ENCODE results near the gene EPC2.

GRCh38 chr2:144379937-144380479, 47.7 kb upstream of the GTDC1 start:
- RRBS, result no CpG with 5 or more reads among the region's 12 CpGs

GRCh38 chr2:144389096-144390209, 57.1 kb upstream of the GTDC1 start:
- RRBS, result no CpG with 5 or more reads among the region's 46 CpGs

DNA sequence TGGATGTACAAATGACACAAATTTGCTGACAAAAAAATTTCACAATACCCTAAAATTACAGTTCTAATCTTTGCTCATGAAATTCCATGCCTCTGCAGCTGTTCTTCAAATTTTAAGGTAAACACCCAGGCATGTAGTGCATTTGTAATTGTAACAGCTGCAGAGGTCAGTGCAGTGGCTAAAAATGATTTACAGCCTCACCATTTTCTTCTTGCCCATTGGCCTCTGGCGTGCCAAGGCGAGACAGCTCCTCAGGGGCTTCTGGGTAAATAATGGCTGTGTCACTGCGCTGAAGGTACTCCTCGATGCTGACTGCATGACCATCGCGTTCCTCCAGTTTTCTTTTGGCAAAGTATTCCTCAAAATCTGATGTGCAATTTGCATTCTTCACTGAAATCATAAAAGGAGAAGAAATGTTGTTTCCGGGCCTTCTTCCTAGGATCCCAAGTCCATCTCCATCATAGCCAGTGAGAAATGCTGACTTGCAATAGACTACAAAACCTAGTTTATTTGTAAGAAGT, 72.4 kb upstream of the GTDC1 start:
- RRBS, result no CpG with 5 or more reads among the region's 7 CpGs

- RRBS, result no CpG with 5 or more reads among the region's 1 CpG
Observed at GRCh38 chr2:144444702-144445214, 75.2 kb downstream of the ZEB2 start.

GRCh38 chr2:144445215-144446375, 74.3 kb downstream of the ZEB2 start:
- RRBS, result no CpG with 5 or more reads among the region's 8 CpGs

GRCh38 chr2:144464866-144465719, 54.8 kb downstream of the ZEB2 start:
- RRBS, result no CpG with 5 or more reads among the region's 6 CpGs

- RRBS, result no CpG with 5 or more reads among the region's 6 CpGs
Observed at GRCh38 chr2:144468147-144469102, 51.5 kb downstream of the ZEB2 start.

GRCh38 chr2:144484012-144484470, 35.9 kb downstream of the ZEB2 start:
- RRBS, result no CpG with 5 or more reads among the region's 2 CpGs

DNA sequence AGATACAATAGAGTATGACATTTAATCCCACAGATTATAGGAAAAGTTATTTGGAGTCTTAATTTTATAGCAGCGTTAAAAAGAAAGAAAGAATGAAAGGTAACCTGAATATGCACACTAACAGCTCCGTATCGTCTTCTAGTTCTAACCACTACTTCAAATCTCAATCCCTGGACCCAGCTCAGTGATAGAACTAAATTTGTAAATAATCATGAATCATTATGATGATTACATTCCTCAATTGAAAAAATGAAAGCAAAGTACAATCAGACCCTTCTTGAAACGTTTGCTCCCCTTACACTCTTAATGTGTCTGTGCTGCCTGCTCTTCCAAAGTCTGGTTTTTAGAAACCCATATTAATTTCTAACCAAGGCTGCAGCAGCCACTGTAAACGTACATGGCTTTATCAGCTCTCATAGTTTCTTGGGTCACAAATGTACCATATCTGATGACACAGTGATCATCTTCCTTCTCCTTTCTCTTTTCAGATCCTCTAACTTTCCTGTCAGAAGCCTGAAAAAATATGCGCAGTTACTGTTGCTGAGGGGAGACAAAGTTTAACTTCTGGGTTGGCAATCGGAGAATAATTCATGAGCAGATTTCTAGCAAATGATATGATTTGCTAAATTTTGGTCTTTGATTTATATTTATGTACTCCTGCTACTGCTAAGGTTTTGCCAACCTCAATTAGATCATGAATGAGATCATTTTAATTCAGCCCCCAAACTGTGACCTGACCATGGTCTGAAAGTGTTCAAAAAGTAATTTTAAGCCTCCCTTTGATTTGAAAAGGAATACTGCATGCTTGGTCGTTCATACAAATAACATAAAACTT, 12.4 kb downstream of the ZEB2 start:
- RRBS, result no CpG with 5 or more reads among the region's 8 CpGs

GRCh38 chr2:144509577-144510167, 10.2 kb downstream of the ZEB2 start:
- RRBS, result no CpG with 5 or more reads among the region's 6 CpGs

GRCh38 chr2:144520834-144521390, 993 bp upstream of the ZEB2 start:
- RRBS, result no CpG with 5 or more reads among the region's 8 CpGs

DNA sequence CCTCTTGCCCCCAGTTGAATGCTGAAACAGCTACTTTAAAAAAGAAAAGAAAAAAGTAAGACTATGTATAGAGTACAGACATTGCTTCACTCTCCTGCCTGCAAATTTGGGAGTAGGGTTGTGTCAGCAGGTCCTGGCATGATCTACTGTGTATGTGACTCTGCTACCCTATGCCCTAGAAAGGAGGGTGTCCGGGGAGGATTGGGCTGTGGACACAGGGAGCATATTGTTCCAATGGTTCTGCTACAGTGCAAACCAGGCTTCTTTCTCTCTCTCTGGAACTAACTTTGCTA, 9.9 kb upstream of the ZEB2 start:
- RRBS, result no CpG with 5 or more reads among the region's 1 CpG

- RRBS, result no CpG with 5 or more reads among the region's 9 CpGs
Observed at GRCh38 chr2:144596050-144596736, 76.3 kb upstream of the ZEB2 start.

GRCh38 chr2:145065683-145066671, 546.1 kb upstream of the ZEB2 start:
- RRBS, result no CpG with 5 or more reads among the region's 8 CpGs

GRCh38 chr2:145194612-145195065, 674.7 kb upstream of the ZEB2 start:
- RRBS, result no CpG with 5 or more reads among the region's 4 CpGs

GRCh38 chr2:146405415-146406193, 1439.2 kb upstream of the ACVR2A start:
- RRBS, result no CpG with 5 or more reads among the region's 28 CpGs

GRCh38 chr2:148037970-148038795, 17.3 kb downstream of the MBD5 start:
- RRBS, result no CpG with 5 or more reads among the region's 3 CpGs

DNA sequence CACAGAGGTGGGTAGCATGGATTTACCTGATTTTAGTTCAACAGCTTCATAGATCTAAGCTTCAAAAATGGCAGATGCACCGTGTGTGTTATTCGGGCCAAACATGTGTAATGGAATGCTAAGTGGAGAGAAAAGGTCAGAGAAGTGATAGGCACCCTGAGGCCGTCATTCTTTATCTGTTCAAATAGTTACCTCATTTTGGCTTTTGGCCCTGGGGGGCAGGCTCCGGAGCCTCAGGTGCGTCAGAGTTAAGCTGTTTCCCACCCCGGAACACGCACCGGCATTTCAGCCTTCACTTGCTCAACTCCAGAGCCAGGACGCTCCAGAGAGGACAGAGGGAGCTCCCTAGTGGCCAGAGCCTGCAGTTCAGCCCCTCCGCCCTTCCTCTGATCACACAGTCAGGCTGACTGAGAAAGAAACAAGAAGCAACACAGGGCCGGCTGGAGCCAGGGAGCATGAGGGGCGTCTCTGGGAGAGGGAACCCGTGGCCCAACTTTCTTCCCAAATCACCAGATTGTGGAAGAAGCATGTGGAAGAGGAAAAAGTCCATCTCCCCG, 135.2 kb upstream of the EPC2 start:
- RRBS, result 0% methylated on average over 2 of the region's 14 CpGs

DNA sequence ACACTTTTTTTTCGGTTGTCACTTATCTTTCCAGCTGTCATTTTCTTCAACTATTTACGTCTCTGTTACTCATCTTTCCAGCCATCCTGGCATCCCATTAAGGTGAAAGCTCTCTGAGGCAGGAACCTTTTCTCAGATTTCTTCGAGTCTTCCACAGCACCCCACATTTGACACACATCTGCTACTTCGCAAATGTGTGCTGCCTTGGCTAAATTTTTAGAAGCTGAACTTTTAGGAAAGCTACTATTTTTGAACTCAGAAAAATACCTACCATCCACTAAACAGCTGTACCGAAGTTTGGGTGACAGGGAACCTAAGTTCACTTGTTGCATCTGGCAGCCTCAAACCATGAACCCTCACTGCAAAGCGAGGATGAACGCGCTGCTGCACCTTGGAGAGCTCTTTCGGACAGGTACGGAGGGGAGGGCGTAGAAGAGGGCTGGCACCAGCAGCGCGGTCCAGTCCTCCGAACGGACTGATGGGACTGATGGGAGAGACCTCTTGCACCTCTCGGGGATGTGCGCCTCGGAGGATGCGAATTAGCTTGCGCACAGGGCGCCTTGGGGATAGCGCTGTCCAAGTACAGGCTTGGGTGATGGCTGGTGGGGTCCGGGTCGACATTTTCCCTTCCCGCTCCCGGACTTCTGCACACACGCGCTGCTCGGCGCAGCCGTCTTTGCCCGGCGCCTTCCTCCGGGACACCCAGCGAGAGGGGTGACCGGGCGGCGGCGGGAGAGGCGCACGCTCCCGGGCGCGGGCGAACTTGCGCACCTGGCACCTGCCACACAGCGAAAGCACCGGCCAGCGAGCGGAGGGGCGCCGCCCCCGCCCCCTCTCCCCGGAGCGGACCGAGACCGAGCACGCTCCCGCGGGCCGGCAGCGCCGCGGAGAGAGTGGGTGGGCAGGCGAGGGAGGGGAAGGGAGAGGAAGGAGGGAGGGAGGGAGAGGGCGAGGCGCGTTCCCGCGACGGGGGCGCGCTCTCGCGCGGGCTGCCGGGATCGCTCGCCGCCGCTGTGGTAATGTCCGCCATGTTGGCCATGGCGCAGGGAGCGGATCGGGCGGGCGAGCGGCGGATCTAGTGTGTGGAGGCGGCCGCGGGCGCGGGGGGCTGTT, at the start of gene EPC2:
Gene EPC2, plus strand, starts transcription at position 1,016 of the 1,113 bp plus-strand sequence.
- RRBS, result 2% methylated on average over 27 of the region's 94 CpGs

All from GM19240 (cell line).